Osteoblast (primary cell): ENCODE measurements around a stretch of chr18.

DNA sequence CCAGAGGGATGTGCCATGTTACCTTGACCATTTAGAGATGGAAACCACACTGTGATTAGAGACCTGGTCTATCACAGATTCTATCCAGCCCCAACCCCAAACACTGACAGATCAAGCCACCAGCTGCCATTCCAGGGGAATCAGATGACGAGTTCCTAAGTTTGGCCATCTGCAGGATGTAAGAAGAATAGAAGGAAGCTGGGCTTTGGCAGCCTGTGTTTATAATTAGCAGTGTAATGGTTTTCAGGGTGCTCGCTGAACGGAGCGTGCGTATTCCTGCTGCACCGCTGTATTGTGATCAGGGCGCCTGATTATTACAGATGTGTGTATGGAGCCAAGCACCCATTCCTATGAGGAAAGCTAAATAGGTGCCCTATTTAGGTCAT lies 138.1 kb downstream of the LRRC30 start:
- CAGE, long polyA plus RNA: no peak
- RRBS: no CpG with 5 or more reads among the region's 7 CpGs

- CAGE, long polyA plus RNA: no peak
- RRBS: no CpG with 5 or more reads among the region's 7 CpGs
Measured at GRCh38 chr18:7656020-7656824, 89.1 kb downstream of the PTPRM start.

DNA sequence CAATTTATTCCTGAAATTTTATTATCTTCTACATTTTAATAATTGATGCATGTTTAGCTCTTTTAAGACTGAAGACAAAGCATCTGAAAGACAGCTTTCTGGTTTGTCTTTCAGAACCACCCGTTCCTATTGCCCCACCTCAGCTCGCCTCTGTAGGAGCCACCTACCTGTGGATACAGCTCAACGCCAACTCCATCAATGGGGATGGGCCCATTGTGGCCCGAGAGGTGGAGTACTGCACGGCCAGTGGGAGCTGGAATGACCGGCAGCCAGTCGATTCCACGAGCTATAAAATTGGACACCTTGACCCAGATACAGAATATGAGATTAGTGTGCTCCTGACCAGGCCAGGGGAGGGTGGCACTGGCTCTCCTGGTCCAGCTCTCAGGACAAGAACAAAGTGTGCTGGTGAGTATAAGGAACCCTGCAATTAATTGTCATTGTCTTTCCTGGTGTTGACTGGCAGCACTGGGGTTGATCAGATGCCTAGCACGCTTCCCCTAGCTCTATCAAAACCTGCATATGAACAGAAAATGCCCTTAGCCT lies 388.0 kb downstream of the PTPRM start:
- CAGE, long polyA plus RNA: no peak
- RRBS: no CpG with 5 or more reads among the region's 9 CpGs

GRCh38 chr18:8076262-8076807 lies 509.2 kb downstream of the PTPRM start:
- CAGE, long polyA plus RNA: no peak

DNA sequence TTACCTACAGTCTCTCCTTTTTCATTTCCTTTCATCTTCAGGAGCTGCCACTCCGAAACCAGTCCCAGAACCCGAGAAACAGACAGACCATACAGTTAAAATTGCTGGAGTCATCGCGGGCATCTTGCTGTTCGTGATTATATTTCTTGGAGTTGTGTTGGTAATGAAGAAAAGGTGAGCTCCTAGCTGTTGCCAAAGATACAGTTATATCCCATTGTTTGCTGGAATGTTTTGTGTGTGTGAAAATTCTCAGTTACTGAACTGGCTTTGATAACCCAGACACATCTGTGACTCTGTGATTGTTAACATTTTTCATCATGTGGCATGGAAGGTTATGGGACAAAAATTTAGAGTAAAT lies 465.7 kb upstream of the RAB12 start:
- CAGE, long polyA plus RNA: no peak
- RRBS: no CpG with 5 or more reads among the region's 5 CpGs

- CAGE, long polyA plus RNA: no peak
- RRBS: no CpG with 5 or more reads among the region's 2 CpGs
Measured at GRCh38 chr18:8177176-8177661, 432.0 kb upstream of the RAB12 start.

DNA sequence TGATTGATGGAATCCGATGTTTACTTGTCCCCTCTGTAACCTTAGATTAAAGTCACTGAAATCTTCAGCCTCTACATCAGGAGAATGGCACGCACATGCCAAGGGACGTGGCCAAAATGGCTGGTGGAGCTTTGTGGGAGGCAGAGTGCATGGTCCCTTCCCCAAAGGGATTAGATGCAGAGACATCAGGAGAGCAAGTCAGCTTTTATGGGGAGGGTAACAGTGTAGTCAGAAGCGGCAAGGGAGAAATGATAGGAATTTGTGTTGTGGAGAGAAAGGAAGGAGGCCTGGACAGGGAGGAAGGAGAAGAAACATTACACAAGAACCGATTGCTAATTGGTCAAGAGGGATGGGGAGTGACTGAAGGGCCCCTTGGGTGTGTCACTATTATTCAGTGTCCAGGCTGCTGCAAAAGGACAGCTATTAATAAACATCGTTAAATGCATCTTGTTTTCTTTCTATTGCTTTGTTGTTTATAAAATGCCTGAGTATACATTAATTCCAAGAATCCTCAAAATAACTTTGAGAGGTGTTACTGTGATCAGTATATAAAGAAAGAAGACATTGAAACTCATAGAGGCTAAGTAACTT lies 267.3 kb upstream of the RAB12 start:
- CAGE, long polyA plus RNA: no peak
- RRBS: no CpG with 5 or more reads among the region's 6 CpGs

- CAGE, long polyA plus RNA: no peak
- RRBS: no CpG with 5 or more reads among the region's 9 CpGs
Measured at GRCh38 chr18:8604101-8604589, 5.1 kb upstream of the RAB12 start.

DNA sequence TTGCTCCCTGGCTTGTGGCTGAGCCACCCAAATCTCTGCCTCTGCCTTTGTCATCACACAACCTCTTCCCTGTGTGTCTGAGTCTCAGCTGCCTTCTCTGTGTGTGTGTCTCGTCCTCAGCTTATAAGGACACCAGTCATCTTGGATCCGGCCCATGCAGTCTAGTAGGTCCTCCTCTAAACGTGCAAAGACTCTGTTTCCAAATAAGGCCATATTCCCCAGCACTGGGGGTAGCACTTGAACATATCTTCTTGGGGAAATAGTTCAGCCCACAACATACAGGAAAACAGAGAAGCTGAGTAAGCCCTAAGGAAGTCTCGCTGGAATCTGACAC lies 42.1 kb downstream of the MTCL1 start:
- CAGE, long polyA plus RNA: no peak
- RRBS: no CpG with 5 or more reads among the region's 4 CpGs

GRCh38 chr18:9008831-9009414 lies 93.6 kb upstream of the NDUFV2 start:
- CAGE, long polyA plus RNA: no peak
- RRBS: no CpG with 5 or more reads among the region's 11 CpGs

DNA sequence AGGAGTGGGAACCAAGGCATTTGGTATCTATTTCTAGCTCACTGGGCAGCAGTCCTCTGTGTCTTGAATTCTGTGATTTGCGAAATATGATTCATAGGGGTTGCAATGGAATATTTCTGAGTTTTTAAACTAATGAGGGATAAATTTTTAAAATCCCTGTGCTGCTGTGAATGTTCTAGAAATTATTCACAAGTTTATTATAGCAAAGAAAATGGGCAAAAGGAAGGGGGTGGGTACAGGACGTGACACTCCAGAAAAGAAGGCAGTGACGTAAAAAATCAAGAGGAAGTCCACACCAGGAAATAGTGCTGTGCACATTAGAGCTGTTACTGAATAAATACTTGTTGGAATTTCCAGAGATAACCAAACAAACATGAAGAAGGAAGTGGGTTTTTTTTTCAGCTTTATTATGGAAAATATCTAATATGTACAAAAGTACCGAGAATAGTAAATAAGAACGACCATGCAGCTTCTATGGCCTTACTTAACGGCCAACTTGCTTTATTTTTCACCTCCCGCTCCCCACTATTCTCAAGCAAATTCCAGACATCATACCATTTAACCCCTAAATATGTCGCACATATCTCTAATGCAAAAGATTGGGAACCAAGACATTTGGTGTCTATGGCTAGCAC lies 757 bp upstream of the NDUFV2 start:
- CAGE, long polyA plus RNA: no peak
- RRBS: no CpG with 5 or more reads among the region's 8 CpGs

DNA sequence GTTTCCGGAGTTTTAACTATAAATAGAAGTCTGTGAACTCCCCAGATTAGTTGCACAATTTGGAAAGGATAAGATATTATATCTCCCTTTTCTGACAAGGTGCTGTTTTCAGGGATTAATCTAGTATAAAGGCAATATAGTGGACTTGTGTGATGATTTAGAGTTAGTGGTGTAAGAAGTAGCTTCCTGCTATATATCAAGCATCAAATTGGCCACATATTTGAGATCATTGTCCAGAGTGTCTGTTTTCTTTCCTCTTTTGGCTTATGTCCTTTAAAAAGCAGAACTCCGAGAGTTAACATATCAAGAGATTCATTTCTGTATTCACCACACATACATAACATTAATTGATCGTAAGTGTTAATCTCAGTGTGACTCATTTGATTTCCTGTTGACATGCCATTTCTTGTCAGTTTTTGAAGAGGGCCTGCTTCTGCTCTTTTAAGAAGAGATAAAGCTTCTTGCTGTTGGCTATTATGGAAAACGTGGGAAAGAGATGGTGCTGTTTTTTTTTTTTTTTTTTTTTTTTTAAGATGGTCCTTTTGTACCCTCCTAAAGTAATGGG lies 15.9 kb downstream of the NDUFV2 start:
- CAGE, long polyA plus RNA: no peak
- RRBS: no CpG with 5 or more reads among the region's 4 CpGs

DNA sequence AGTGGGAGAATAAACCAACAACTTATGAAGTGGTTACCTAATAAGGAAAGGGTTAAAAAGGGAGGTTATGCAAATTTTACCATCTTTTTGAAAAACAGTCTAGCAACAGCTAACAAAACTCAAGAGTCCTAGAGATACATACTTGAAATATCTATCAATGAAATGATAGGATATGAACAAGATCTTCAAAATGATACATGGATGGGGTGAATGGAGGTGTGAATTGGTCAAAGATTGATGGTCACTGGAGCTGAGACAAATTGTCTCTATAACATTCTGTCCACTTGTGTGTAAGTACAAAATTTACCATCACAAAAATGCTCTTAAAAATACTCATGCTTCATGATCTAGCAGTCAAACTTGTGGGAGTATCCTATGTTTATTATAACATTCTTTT lies 97.5 kb upstream of the TWSG1 start:
- CAGE, long polyA plus RNA: no peak

GRCh38 chr18:9254484-9255065 lies 80.0 kb upstream of the TWSG1 start:
- CAGE, long polyA plus RNA: no peak
- RRBS: no CpG with 5 or more reads among the region's 2 CpGs

GRCh38 chr18:9533094-9533459 lies 57.8 kb downstream of the RALBP1 start:
- CAGE, long polyA plus RNA: no peak
- RRBS: no CpG with 5 or more reads among the region's 5 CpGs

DNA sequence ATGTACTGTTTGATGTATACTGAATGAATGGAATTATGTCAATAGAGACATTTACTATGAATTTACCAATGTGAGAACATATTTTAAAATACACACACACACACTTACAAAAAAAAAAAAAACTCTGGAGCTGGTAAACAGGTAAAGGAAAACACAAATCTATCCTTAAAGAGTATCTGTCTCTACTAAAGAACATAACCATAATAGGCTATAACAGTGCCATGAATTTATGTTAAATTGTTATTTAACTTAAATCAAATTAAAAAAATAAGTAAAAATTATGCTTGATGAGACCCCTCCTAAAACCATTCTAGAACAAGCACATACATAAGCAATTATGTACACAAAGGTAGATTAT lies 21.8 kb downstream of the PPP4R1 start:
- CAGE, long polyA plus RNA: no peak

- CAGE, long polyA plus RNA: no peak
- RRBS: 2% methylated on average over 15 of the region's 64 CpGs
Measured at GRCh38 chr18:9613386-9614300, 716 bp downstream of the PPP4R1 start.

- CAGE, long polyA plus RNA: no peak
- RRBS: no CpG with 5 or more reads among the region's 15 CpGs
Measured at GRCh38 chr18:9709442-9710043, 1.4 kb downstream of the RAB31 start.

DNA sequence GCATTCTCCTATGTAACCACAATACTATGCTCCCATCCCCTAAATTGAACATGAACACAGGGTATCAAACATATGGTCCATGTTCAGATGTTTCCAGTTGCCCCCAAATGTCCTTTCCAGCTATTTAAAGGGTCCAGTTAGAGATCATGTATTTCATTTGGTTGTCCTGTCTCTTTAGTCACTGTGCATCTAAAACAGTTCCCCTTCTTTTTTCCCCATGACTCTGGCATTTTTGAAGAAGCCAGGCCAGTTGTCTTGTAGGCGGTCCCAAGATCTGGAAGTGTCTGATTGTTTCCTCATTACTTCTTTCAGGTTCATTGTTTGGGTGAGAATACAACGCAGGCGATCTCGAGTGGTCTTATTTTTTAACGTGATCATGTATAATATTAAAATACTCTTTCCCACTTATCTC lies 7.9 kb downstream of the RAB31 start:
- CAGE, long polyA plus RNA: no peak
- RRBS: no CpG with 5 or more reads among the region's 5 CpGs

DNA sequence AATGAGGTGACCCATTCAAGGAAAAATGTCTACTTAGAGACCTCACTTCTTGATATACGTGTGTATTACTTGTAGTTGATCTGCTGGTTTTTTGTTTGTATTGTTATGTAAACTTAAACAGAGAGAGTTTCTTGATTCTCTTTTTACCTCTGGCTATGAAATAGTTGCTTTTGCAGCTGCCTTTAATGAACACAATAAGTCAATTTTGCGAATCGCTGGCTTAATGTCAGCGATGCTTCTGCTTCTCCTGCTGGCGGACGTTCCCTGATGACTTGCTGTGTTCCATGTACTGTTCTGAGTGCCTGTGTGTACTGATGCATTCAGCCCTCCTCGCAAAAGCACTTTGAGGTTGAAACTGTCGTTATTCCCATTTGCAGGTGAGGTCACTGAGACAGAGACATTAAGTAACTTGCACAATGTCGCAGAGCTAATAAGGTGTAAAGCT lies 88.6 kb upstream of the TXNDC2 start:
- CAGE, long polyA plus RNA: no peak
- RRBS: no CpG with 5 or more reads among the region's 9 CpGs